Neural progenitor cell (in vitro differentiated cells): Measurements from ENCODE around the gene ZNF619.

- RAMPAGE, long total RNA, result no peak
Observed at GRCh38 chr3:40249199-40249433, 60.4 kb upstream of the EIF1B start.

- RAMPAGE, long total RNA, result no peak
Observed at GRCh38 chr3:40464231-40464879, 7.2 kb downstream of the RPL14 start.

GRCh38 chr3:40476474-40477599, at the start of gene ZNF619:
ZNF619 (plus strand) TSS chr3:40477122.
- RAMPAGE, long total RNA, result no peak

GRCh38 chr3:40533474-40533904, 8.7 kb downstream of the ZNF621 start:
- RAMPAGE, long total RNA, result no peak

- RAMPAGE, long total RNA, result no peak
Observed at GRCh38 chr3:40877591-40878454, 321.5 kb upstream of the CTNNB1 start.

DNA sequence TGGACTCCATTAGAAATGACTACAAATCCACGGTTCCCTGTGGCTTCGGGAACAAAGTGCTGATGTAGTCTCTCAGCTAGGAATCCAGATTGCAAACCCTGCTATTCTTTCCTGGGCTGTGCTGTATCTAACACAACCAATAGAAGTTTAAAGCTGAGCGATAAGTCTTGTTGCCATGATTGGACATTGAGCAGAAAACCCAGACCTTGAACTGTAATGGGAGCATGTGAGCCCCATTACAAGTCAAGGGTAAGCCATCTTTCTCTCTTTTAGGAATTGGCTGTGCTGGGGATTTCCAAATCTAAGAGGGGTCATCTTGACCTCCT, 306.6 kb upstream of the CTNNB1 start:
- RAMPAGE, long total RNA, result no peak

- RAMPAGE, long total RNA, result no peak
Observed at GRCh38 chr3:41115071-41115537, 84.2 kb upstream of the CTNNB1 start.

DNA sequence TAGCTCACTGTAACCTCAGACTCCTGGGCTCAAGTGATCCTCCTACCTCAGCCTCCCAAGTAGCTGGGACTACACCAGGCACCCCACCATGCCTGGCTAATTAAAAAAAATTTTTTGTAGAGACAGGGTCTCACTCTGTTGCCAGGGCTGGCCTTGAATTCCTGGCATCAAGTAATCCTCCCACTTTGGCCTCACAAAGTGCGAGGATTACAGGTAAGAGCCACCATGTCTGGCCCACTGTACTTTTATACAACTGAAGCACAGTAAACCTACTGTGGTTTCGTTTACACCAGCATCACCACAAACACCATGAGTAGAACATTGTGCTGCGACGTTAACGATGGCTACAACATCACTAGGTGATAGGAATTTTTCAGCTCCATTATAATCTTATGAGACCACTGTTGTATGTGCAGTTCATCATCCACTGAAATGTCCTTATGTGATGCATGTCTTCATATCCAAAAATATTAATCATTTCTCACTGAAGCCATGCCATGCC, 11.6 kb downstream of the CTNNB1 start:
- RAMPAGE, long total RNA, result no peak

DNA sequence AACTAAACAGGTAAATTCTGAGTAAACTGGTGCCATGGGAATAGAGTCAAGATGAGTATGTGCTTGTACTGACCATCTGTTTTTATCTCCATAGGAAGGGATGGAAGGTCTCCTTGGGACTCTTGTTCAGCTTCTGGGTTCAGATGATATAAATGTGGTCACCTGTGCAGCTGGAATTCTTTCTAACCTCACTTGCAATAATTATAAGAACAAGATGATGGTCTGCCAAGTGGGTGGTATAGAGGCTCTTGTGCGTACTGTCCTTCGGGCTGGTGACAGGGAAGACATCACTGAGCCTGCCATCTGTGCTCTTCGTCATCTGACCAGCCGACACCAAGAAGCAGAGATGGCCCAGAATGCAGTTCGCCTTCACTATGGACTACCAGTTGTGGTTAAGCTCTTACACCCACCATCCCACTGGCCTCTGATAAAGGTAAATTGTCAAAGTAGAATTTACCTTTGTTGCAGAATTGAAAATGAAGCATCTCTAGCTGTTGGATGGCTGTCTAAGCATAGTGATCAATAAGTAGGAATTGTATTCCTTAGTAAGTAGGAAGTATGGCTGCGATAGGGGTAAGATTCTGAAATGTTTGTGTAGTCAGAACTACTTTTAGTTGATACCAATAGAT, 34.2 kb downstream of the CTNNB1 start:
- RAMPAGE, long total RNA, result no peak

DNA sequence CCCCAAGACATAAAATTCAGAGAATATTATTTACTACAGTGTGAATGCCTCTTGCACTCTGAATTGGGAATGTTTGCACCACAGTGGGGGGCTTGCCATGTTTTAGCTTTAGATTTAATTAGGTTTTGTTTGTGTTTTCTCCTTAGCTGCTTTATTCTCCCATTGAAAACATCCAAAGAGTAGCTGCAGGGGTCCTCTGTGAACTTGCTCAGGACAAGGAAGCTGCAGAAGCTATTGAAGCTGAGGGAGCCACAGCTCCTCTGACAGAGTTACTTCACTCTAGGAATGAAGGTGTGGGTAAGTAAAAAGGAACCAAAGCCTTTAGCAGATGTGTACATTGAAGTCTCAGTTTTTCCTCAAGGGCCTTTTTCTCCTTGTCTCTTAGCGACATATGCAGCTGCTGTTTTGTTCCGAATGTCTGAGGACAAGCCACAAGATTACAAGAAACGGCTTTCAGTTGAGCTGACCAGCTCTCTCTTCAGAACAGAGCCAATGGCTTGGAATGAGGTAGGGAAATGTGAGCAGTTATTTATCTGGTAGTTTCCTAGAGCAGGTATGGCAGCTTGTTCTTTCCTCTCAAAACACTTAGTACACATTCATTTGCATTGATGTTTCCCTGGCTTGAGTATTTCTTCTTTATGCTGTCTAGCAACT, 37.0 kb downstream of the CTNNB1 start:
- RAMPAGE, long total RNA, result no peak

DNA sequence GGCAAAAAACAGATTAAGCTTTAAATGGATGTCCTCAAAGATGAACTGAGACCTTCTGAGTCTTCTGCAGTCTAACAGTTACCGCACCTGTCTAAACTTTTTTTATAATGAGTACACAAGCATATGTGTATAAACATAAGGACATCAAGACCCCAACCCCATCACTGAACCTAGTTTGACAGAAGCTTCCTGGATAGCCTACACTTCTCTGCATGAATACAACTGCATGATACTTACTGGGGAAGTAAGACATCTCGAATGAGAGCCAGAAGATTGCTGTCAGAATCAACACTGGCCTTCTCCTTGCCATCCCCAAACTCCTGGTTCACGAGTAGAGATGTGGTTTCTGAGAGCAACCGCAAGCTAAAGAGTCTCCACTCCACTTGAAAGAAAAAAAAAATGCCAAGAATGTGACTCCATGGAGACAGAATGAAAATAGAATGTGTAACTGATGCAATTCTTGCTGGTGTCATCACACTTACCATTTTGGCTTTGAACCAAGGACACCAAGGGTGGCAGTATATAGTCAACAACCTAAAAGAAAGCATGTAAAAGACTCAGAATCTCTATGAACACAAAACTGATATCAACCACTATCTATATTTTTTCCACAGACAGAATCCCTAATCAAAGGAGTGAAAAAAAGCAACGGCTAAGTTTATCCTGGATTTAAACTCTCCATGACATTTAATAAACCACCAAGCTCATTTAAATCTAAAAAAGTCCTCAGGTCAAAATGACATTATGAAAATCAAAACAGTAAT, 280.4 kb downstream of the ULK4 start:
- RAMPAGE, long total RNA, result no peak

- RAMPAGE, long total RNA, result no peak
Observed at GRCh38 chr3:41688526-41688959, 273.4 kb downstream of the ULK4 start.

DNA sequence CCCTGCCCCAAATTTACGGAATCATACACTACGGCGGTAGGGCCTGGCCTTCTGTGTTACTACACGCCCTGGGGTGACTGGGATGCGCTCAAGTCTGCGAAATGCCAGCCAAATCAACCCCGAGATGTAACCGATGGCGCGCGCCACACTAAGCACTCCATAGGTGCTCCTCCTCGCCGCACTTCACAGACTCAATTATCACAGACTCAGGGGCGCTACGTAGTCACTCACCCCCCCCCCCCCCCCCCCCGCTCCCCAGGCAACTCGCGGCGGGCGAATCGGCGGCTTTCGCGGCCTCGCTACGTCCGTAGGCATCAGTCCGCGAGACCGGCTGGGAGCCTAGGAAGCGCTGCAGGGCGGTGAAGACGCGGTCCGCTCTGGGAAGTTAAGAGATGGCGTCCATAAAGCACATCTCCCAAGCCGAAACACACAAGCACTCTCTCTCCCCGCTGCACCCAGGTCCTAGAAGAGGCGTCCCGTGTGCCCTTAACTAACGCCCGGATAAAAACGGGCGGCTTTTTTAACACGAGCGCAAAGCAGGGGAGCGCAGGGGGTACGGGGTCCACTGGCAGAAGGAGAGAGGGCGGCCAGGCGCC, 484 bp downstream of the ULK4 start:
- RAMPAGE, long total RNA, result no peak

DNA sequence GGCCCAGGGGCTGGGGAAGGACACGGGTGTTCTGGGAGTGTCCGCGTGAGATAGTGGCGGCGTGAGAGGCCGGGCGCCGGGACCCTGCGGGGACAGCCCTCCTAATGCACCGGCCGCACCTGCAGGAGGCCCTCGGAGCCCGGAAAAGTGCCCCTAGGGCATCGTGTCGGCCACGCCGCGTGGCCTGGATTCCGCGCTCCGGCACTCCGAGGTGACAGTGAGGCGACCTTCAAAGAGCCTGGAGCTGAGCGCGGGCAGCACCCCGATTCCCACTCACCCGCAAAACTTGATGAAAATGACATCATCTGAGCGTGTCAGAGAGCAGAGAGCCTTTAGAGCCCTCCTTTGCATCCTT, 52.2 kb upstream of the ULK4 start:
- RAMPAGE, long total RNA, result no peak

GRCh38 chr3:42036403-42036783, 54.8 kb upstream of the TRAK1 start:
- RAMPAGE, long total RNA, result no peak

- RAMPAGE, long total RNA, result no peak
Observed at GRCh38 chr3:42080276-42081088, 10.7 kb upstream of the TRAK1 start.

DNA sequence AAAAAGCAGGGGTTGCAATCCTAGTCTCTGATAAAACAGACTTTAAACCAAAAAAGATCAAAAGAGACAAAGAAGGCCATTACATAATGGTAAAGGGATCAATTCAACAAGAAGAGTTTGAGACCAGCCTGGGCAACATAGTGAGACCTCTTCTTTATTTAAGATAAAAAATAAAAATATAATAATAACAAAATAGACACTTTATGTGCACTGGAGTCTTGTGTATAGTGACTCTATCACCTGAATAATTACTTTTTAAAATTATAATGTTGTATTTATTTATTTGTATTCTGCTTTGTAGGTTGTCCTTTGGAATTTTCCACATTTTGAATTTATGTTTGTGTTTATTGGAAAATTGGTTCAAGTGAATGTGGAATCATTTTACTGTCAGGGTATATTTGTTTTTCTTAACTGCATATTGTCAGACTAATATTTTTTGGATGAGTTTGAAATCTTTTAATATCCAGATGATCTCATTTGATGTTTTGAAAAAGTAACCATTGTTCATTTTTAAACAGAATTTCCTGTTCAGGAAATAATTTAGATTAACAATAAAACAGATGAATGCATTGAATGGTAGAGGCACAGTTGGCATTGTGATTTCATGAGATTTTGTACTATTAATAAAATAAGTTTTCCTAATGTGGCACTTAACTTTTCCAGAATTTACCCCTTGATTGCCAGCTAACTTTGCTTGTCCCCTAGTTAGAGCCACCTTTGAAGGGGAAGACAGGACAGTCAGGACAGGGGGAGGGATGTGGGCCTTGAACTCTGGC, 15.4 kb downstream of the TRAK1 start:
- RAMPAGE, long total RNA, result no peak

GRCh38 chr3:42451521-42452304, 41.3 kb upstream of the LYZL4 start:
- RAMPAGE, long total RNA, result no peak

DNA sequence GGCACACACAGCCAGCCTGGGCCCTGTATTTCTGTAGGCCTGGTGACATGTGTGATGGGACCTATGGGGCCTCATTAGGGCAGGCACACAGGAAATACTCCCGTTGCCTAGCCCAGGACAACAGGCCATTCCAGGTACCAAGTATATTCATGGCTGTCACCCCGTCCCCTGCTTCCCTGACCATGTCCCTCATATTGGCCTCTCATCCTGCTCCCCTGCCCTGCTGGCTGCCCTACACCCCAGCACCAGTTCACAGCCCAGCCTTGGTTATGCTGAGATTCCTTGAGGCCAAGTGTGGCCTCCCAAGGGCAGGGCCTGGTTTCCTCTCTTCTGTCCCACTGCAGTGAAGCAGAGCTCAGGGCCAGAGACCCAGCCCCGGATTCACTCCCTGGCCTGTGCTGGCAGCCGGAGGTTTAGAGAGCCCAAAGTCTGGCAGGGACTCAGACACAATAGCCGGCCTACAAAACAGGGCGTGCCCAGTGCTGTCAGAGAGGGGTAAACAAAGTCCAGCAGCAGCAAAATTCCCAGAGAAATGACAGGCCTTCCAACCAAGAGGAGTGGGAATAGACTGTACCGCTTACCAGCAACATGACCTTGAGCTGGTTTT, 13.9 kb downstream of the VIPR1 start:
- RAMPAGE, long total RNA, result no peak

GRCh38 chr3:42529634-42529925, 27.1 kb downstream of the VIPR1 start:
- RAMPAGE, long total RNA, result no peak